Endothelial cell (in vitro differentiated cells): Measurements from ENCODE around the gene VIP.

DNA sequence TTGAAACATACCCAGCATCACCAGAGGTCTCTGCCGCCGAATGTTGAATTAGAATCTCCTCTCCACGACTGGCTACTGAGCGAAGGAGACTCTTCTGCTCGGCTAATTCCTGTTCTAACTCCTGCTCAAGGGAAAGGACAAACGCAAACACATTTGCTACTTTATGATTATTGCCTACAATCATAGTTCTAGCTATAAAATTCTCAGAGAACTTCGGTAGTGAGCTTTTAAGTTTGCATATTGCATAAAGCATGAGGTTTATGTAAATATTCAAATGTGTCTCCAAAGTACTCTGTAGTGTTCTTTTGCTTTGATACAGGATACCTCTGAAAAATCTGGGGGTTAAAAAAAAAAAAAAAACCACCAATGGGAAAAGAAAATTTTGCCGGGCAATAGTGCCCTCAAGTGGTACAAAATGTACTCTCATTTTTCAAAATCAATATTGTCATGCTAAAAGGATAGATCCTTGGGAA lies 369.1 kb downstream of the SYNE1 start:
- PRO-cap: no peak

DNA sequence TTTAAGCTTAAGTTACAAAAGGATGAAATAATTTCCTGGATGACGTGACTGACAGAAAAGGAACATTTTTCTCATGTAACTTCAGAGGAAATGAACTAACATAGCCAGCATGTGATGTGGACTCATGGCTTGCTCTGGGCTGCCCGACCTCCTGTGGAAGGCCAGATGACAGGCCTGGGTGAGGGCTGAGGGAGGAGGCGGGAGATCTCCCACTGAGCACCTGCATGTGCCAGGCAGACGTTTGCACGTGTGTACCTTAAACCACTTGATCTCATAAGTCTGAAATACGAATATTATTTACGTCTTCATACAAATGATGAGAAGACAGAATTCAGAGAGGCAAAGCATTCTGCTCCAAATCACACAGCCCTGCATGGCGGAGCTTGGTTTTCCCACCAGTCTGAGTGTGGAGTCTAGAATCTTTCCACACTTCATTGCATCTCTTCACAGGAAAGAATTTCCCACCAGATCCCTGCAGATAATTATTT lies 321.0 kb downstream of the SYNE1 start:
- PRO-cap: no peak

DNA sequence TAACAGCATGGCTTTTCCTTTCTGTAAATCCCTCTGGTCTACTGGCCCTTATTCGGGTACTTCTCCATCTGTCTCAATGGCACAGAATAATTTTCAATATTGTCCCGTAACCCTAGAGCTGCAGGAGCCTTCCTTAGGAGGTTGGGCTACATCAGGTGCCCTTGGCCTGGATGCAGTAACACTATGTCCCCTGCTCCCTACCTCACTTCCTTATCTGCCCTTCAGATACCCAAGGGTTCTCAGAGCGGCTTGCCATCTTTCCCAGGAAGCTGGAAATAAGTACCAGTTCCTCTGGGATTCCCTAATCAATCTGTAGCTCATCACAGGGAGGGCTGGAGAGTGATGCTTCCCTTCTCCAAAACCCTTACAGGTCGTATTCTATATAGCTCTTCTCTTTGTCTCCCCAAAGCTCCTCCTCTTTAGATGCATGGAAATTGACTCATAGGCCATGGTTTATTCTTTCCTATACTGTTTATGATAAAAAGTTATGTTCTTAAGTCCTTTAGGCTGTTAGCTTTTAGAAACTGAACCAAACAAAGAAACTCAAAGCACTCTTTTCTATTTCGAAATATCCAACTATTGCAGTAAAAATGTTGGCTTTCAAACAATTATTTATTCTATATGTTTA lies 4.2 kb downstream of the MYCT1 start:
- PRO-cap: no peak

DNA sequence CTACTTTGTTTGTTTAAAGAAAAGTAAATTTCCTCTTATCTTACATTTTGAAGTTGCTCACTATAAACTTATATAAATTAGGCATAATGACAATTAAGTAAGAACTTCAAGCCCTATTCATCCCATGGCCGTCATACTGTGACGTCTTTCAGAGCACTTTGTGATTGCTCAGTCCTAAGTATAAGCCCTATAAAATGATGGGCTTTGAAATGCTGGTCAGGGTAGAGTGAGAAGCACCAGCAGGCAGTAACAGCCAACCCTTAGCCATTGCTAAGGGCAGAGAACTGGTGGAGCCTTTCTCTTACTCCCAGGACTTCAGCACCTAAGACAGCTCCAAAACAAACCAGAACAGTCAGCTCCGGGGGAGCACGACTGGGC lies at the start of gene VIP:
Gene VIP, plus strand, starts transcription at position 219 of the 378 bp plus-strand sequence.
- PRO-cap: no peak

- PRO-cap: no peak
Observed at GRCh38 chr6:153134324-153134634, 3.2 kb upstream of the RGS17 start.

DNA sequence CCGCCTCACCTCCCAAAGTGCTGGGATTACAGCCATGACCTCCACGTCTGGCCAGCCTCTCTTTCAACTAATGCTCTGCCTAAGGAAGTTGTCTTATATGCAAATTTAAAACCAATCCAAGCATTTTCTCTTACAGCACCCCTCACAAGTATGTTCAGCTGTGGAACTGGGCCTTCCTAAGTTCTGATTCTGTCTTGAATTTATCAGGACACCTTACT lies 26.1 kb downstream of the IPCEF1 start:
- PRO-cap: no peak

DNA sequence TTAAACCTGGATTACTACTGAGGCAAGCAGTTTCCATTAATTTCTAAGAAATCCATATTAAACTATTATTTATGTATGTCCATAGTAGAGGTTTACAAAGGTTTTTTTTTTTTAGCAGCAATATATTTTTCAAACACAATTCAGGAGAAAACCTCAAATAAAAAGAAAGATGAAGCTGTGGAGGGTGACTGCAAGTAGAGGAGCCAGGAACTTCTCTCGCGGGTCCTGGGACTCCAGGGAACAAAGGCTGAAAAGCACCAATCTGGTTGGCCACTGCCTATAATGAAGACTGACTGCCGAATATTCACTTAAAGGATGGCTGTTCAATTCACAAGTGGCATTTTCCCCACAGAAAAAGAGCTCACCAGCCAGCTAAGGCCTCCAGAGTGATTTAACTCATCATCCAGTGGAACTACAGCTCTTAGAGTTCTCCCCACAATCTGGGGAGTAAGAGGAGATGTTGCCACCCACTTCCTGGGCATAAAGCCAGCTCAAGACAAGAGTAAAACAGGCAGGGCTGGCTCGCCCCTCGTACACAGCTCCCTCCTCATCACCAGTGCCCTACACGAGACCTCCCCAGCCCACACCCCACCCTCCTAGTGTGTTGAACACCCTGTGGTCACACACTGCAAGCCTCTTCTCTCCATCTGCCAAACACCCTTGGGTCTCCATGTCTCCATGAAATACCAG lies 47.0 kb upstream of the IPCEF1 start:
- PRO-cap: no peak

GRCh38 chr6:154619262-154619697 lies 108.8 kb upstream of the CNKSR3 start:
- PRO-cap: no peak

DNA sequence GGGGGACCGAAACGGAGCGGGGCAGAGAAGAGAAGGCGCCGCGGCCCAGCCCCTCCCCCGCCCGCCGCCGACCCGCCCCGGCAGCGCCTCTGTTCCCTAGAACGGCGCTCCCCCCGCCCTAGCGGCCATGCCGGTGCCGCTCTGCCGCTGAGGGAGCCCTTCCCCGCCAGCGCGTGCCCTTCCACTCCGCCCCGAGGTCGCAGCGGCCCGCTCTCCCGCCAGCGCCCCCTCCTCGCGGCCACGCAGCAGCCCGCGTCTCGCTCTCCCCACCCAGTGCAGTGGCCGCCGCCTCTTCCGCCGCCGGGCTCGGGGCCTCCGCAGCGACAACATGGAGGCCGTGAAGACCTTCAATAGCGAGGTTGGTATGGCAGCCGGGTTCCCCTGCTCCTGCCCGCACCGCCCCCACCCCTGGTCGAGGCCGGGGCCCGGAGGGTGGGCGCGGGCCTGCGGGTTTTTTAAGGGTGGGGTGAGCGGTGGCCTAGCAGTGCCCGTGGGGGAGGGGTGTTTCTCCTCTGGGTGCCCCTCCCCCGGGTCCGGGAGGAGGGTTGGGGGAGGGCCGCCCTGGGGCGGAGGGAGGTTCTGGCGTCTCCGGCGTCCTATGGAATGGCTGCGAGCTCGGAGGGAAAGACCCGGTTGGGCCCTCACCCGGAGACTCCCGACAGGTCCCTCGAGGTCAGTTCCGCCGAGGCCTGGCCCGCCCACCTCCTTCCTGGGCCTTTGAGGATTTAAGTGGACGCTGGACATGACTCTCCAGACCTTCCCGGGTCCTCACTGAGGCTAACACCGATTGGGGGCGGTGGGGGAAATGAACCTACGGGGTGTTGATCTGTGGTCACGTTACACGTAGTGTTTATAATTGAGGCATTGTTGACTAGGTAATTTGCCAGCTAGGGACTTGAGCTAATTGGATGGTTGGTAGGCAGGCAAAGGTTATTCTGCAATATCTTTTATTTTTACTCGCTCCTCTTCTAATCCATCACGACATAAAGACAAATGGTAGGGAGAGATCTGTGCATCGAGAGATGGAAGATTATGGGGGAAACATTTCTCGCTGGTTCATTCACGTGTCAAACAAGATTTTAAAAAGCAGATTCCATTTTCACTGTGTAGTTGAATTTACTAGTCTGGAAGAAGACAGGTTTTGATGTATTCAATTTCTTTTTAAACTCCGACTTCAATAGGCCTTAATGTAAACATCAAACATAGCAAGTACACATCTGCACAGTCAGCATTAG lies 774 bp downstream of the SCAF8 start:
- PRO-cap: bidirectional peak, plus-strand start at position 99 of the sequence, minus-strand start at position 76 of the sequence; bidirectional peak, plus-strand start at position 753 of the sequence, minus-strand start at position 280 of the sequence

DNA sequence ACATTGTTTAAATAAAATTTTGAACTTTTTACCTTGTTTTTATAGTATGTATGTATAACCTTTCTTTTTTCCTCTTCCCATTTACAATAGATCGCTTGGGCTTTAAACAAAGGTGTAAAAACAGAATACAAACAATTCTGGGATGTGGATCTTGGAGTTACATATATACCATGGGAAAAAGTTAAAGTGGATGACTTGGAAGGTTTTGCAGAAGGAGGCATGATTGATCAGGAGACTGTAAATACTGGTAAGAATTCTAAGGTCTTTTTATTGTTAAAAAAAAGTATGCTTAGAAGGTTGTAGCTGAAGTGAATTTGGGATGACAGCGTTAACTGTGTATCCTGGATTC lies 86.8 kb downstream of the SCAF8 start:
- PRO-cap: no peak

DNA sequence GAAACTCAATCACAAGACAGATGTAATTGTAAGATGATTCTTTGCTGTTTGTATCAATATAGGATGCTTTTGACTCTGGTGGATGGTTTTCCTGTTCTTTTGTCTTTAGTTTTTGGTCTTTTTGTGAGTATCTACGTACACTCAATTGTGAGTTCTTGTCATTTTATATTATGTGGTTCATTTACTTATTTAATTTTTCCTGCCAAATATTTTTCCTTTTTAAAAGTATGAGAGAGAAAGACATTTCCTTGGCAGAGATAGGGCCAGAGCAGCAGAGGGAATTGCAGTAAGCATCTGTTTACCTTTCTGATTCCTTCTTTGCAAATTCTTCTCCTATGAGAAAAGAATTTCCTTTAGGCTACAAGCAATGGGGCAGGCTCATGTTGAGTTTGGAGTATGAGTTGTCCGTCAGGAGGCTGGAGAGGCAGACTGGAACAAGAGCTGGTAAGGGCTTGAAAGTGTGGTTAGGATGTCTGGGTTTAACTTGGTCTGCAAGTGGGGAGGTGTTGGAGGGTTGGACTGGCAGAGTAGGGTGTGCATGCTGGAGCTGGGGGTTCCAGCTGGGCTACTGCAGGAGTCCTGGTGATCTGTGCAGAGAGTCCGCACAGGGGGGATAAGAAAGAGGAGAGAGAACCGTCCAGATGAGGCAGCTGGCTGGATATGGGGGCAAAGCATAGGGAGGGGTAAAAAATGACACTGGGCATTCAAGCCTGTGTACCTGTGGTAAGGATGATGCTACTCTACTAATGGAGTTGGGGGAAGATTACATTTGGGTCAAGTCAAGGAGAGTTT lies 19.6 kb downstream of the TIAM2 start:
- PRO-cap: no peak

DNA sequence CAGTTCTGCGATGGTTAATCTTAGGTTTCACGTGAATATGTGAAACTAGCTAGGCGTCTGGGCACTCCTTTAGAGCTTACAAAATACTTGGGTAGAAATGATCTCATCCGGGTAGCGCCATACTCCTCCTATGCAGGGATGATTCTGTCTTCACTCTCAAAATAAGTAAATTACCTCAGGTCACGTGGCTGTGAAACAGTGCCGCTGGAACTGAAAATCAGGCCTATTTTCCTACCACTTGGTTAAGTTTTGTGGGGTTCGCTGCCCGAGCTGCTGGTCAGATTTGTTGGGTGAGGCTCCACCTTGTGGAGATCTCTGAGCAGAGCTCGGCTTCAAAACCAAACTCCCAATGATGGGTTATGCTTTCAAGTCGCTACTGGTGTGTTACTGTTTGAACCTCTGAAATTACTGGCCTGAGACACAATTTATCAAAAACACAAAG lies 15.5 kb upstream of the CLDN20 start:
- PRO-cap: unidirectional peak, minus-strand start at position 279 of the sequence

- PRO-cap: no peak
Observed at GRCh38 chr6:155254045-155254483, 9.7 kb upstream of the CLDN20 start.

DNA sequence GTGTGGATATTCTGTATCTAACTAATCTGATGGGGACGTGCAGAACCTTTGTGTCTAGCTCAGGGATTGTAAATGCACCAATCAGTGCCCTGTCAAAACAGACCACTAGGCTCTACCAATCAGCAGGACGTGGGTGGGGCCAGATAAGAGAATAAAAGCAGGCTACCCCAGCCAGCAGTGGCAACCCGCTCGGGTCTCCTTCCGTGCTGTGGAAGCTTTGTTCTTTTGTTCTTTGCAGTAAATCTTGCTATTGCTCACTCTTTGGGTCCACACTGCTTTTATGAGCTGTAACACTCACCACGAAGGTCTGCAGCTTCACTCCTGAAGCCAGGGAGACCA lies 49.6 kb upstream of the TFB1M start:
- PRO-cap: no peak

DNA sequence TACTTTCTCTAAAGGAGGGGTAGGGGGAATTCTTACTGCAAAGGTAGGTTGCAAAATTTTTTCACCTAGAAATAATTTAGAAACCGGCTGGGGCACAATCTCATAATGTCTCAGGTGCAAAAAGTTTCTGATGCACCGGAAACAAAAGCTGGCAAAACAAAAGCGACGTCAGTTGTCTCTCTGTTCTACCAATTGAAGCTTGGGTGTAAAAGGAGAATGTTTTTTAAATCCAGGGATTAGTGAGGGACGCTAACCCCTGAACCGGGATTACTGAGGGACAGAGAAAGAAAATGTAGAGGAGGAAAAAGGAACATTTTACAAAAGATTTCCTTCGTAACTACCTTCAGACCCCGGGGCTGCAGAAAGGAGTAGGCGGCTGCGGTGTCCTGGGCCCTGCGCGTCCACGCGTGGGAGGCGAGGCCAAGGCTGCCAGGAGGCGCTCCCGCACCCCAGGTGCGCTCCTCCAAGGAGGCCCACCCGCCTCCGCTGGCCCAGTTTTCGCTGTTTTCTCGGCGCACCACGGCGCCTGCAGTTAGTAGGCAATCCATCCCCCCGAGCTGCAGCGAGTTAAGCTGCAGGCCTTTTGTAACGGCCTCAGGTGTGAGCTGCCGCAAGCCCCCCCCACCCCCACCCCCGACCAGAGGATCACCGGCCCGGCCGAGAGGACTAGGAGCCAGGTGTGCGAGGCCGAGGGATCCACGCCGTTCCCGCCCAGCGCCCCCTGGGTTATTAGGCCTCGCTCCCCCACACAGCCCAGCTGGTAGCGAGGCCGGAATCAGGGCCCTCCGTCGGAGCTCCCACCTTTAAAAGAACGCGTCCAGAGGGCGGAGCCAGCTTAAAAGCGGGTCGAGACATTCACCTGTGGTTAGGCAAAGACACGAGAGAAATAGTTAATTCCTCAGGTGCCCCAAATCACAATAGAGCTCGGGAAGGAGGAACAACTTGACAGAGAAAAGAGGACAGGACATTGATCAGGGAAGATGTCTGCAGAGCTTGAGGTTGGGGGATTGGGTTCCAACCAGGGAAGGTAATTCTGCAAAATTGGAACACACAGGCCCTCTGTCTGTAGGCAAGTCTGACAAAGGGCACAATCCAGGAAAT lies 380.3 kb upstream of the ARID1B start:
- PRO-cap: no peak

DNA sequence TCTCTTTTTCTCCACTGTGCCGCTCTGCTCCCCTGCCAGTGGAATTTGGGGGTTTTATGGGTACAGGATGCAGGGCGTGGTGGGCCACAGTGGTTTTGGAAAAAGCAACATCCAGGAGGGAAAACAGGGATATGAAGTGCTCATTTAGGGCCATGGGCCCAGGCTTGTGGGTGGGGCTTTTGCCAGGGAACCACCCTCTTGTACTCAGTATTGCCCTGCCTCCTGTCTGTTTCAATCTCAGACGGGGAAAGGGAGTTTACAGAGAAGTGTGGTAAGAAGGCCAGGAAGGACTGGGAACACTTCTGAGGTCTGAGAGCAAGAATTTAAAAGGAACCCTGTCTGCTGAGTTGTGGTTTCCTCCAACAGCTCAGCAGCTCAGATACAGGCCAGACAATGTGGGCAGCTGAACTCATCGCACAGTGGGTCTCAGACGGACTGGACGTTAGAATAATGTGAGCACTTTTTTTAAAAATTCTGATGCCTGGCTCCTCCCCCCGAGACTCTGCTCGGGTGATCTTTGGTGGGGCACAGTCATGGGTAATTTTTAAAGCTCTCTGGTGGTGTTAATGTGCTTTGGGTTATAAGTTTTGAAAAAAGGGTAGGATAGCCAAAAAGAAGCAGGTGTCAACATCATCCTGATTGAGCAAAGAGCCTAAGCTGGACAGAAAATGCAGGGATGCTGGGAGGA lies 354.1 kb upstream of the ARID1B start:
- PRO-cap: no peak

DNA sequence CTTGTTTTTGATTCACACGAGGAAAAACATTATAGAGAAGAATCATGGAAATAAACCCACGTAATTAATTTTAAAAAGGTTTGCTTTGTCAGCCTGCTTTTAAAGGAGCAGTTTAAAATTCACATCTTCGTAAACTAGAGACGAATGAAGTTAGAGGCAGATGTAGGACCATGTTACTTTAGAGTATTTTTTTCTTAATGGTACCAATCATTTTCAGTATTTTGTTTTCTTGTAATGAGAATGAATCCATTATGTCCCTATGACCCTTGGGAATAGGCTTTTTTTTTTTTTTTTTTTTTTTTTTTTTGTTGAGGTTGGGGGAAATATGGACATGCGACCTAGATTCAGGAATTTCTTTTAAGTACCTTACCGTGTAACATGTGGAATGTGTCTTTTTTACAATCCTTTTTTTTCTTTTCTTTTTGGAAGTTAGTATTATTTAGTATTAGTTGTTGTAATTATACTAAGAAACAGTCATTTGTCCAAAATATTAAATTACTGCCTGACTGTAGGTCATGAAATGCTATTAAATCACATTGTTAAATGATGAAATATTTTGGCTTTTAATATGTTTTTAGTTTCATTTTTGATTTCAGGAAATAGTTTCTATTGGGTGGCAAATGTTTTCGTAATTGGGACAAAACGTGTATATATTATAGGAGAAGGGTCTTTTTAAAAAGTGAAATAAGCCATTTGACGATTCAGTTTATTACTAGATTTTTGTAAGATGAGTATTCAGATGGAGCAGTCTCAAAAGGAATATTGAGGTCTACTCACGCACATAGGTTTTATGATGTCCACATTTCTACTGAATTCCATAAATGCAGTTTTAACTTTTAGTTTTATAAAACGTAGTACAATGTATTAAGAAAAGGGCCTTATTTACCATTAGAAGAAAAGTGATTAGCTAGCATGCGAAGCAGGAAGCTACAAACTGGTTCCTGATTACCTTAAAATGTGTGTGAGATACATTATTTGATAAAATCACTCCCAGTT lies 4.8 kb downstream of the ARID1B start:
- PRO-cap: no peak

DNA sequence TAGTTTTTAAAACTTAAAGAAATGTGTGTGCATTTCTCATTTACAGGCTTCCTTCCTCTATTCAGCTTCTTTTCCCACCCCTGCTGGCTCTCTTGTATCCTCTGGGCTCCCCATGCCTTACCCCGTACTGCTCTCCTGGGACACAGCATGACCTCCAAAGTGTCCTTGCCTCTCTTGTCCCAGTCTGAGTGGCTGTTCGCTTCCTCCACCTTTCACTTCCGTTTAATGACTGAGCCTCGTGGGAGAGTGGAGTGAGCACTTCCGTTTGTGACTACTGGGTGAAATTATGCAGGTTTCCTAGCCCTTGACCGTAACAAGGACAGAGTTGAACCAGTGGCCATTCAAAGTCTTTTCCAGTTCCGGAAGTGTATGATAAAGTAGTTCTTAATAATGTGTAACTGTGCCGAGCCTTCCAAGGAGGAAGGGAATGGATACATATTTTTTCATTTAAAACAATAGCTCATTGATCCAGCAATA lies 109.2 kb downstream of the ARID1B start:
- PRO-cap: no peak

GRCh38 chr6:156987870-156988796 lies 211.0 kb downstream of the ARID1B start:
- PRO-cap: no peak

DNA sequence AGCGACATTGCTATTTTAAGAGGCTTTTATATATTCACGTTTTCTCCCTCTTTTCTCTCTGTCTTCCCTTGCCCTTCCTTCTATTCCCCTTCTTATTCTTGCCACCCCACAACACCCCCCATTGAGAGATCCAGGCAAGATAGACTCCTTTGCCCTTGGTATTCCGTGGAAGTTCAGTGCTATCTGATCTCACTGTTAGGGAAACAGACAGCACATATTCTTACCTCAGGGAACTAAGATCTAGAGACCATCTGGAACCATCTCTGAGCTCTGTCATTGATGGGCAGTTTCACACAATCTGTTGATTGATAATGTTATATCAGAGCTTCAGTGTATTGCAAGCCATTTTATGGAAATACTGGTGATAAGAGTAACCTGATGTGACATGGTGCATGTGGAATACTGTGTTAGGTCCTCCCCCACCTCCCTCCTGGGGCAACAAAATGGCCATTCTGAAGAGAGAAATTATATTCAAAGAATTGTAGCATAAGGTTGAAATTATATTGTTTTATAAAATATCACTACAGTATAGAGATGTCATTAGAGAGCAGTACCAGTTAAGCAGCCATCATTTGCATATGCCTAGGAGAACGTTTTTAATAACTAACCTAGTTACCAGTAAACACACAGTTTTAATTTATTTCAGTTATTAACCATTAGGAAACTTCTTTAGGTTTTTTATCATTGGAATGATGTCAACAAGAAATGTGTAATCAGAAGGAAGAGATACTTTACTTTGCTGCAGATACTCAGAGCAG lies 228.9 kb downstream of the ARID1B start:
- PRO-cap: no peak